Endometrial microvascular endothelial cells (primary cell): ENCODE measurements around a stretch of chr7.

DNA sequence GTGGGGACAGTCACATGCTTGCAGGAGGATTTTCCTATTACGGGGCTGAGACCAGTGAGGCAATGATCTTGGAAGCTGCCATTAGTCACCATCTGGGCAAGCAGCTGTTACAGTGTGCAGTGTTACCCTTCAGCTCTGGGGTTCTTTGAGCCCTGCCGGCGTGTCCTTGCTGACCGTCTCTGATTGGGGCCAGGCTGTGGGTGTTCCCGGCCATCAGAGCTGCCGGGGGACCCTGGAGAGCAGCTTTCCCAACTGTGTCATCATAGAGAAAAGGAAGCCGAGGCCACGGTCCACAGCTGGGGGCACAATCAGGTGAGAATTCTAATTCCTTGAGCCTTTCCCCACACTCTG is 126.8 kb upstream of the FAM20C start:
- RAMPAGE, long total RNA = no peak

GRCh38 chr7:115395-115921 is 76.9 kb upstream of the FAM20C start:
- RAMPAGE, long total RNA = no peak

DNA sequence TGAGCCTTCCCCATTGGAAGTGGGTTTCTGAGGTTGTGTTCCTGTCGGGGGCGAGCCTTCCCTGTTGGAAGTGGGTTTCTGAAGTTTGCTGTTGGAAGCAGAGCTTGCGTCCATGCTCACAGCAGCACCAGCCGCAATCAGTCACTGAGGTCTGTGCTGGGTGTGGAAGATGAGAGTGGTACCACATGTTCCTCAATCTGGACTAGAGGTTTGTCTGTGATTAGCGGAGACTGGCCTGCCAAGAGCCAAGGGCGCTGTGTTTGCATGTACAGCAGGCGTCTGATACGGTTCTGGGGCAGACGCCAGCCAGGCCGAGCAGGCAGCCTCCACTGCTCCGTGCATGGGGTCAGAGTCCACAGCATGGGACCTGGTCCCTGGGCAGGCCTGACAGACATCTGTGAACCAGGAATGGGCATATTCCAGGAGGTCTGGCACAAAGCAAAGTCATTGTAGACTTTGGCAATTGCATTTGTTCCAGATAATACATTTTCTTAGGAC is 50.2 kb upstream of the FAM20C start:
- RAMPAGE, long total RNA = no peak

GRCh38 chr7:201955-202529 is 9.7 kb downstream of the FAM20C start:
- RAMPAGE, long total RNA = no peak

DNA sequence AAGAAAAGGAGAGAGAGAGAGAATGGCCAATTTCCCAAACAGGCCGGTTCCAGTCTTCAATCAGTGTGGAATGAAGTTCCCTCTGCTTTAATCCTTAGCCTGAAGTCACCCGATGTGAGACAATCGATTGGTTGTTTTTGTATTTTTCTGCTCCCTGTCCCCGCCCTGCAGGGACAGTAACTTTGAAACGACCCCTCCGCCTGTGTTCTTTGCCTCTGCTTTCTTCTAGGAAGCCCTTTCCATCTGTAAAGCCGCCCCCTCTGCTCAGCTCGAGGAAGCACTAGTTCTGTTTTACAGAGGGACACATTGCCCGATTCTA is 33.4 kb downstream of the FOXL3 start:
- RAMPAGE, long total RNA = no peak

DNA sequence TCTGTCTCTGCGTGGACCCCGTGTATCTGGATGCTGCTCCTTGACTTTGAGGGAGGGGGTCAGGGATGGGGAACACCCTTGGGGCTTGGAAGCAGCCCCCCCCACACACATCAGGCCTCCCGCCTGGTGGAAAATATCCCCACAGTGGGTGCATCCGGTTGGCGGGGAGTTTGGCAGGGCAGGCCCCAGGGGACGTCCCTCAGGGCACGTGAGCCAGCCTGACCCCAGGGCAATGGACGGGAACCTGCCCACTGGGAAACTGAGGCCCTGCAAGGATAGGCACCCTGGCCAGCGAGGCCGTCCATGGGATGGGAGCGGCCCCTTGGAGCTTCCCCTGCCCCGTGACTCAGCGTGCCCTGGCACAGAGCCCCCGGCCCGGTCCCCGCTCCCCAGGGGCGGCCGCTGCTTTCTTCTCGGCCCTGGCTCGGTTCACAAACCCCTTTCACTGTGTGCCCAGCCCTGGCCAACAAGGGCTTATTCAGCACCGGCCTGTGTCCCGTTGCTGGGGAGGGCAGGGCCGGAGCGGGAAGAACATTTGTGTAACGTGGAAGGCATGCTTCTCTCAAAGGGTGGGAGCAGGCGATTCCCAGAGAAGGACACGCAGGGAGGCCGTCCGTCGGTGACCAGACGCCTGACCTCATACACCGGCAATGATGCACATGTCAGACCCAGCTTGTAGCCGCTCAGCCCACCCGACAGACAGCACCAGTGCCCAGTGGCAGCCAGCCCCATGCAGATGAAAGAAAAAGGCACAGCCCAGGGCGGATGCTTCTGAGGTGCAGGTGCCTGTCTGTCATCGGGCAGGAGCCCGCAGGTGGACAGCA is 94.6 kb downstream of the PDGFA start:
- RAMPAGE, long total RNA = no peak

DNA sequence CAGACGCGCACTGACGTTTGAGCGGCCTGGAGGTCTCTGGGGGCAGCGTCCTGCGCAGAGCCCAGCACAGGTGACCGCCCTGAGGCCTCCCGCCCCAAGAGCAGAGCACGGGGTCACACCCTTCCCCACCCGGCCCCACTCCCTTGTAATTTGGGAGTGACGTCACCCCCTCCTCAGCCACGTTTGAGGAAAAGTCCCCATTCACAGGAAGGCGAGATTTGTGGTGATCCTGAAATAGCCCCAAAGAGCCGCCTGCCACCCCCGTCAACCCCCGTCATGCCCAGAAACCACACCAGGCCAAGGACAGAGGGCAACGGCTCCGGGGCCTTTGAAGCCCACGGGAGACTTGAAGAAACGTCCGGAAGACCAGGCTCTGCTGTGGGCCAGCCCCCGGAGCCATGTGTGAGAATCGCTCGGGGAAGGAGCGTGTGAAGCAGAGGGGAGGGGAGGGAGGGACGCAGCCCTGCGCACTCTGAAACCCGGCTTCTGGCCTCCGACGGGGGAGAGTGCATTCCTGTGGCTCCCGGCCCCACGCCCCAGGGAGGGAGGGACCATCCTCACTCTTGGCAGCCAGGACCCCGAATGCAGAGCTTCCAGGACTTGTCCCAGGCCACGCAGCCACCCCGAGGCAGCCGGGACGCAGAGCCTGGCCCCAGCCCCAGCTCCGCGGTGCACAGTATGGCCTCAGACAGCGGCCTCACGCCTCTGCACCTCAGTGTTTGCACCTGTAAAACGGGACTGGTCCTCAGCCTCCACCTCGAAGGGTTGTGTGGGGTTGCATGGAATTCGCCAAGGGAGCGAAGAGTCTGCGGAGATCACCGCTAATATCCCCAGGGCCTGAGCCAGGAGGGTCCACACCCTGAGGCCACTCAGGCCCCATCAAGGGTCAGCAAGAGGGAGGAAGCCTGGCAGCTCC is 67.5 kb downstream of the PDGFA start:
- RAMPAGE, long total RNA = no peak

- RAMPAGE, long total RNA = no peak
Measured at GRCh38 chr7:503549-504179, 16.0 kb downstream of the PDGFA start.

DNA sequence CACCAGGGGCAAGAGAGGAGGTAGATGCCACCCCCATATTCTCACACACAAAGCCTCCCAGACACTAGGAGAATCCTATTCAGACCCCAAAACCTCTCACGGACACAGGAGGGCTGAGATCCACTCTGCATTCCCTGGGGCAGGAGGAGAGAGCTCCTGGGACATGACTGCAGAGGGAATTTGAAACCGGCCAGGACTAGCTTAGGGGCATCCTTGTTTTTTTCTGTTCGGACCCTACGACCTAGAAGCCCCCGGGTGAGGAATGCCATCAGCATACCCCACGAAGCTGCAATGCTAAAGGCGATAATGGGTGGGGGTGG is 4.1 kb downstream of the PDGFA start:
- RAMPAGE, long total RNA = no peak

DNA sequence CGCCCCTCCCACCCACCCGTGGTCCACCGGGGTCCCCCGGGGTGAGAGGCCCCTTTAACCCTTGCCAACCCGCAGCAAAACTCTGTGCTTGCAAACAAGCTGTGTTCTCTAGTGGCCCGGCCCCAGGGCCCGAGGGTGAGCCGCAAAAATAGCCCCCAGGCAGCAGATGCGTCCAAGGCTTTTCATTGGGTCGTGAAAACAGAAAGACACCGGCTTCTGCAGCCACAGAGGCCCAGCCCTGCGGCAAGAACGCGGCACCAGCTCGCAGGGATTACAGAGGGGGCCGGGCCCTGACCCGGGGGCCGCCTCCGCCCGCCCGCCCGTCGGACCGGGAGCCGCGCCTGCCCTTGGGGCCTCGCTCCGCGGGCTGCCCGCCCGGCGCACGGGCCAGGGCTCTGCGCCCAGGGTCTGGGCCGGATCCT is 3.0 kb downstream of the PDGFA start:
- RAMPAGE, long total RNA = no peak

- RAMPAGE, long total RNA = no peak
Measured at GRCh38 chr7:621780-622254, 102.2 kb upstream of the PDGFA start.

DNA sequence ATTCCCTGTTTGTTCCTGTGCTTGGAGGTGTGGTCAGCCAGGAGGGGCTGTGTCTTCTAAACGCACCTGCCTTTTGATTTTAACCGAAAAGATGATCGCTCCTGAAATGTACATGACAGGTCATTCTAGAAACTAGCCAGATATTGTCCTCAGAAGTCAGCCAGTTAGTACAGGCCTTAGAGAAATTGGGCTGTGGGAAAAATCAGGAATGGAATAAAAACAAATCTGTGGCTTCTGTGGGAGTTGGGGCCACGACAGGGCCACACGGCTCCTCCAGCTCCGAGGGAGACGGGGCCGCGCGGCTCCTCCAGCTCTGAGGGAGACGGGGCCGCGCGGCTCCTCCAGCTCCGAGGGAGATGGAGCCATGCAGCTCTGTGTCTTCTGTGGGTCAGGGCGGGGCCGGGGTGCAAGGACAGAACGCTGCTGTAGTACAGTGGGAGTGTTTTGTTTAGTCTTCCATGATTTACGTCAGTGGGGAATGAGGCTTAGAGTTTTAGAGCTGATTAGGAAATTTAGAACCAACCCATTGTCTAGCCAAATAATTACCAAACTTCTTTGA is 32.8 kb upstream of the PRKAR1B start:
- RAMPAGE, long total RNA = no peak

GRCh38 chr7:882617-883815 is 6.7 kb downstream of the GET4 start:
- RAMPAGE, long total RNA = no peak

- RAMPAGE, long total RNA = no peak
Measured at GRCh38 chr7:885149-885981, 9.0 kb downstream of the GET4 start.

DNA sequence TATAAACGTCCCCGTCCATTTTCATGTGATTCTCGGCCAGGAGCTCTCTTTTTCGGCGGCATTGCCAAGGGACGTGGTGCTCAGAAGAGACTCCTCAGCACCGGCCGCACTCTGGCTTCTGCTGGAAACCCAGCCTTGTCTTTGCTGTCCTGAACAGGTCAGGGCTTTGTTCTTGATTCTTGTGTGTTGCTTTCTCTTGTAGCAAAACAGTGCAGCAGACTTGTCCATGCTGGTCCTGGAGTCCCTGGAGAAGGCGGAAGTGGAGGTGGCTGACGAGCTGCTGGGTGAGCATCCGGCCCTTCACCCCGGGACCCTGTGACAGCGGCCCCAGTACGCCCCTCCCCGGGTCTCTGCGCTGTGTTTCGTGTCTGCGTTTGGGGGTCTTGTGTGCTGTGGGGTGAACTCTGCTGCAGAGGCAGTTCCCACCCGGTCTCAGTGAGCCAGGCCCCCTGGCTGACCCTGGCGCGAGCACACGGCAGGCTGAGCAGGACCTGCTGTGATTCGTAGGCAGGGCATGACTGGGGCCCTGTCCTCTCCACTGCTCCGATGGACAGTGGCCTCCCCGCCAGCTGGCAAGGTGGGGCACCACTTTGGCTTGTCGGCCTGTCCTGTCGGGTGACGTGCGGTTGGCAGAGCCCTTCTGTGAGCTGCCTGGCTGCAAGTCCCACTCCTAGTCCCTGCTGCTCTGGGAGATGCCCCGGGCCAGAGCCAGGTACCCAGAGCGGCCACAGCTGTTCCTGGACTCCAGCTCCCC is 10.2 kb downstream of the GET4 start:
- RAMPAGE, long total RNA = no peak

- RAMPAGE, long total RNA = no peak
Measured at GRCh38 chr7:920390-921320, 33.8 kb downstream of the ADAP1 start.

- RAMPAGE, long total RNA = no peak
Measured at GRCh38 chr7:928422-929105, 25.9 kb downstream of the ADAP1 start.

DNA sequence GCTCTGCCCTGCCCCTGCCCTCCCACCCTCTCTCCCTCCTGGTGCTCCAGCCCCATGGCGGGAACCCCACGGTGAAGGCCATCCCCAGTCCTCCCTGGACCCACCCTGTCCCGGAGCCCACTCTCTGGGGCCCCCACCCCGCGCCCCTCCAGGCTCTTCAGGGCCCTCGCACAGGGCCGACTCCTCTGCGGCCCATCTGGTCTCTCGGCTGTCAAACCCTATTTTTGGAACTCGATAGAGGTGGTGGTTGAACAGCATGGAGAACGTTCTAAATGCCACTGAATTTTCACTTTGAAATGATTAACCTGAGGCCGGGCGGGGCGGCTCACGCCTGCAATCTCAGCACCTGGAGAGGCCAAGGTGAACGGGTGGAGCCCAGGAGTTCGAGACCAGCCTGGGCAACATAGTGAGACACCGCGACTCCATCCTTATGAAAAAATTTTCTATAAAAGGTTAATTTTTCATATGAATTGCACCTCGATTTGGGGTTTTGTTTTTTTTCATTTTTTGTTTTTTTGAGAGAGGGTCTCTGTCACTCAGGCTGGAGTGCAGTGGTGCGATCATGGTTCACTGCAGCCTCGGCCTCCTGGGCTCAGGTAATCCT is 7.8 kb downstream of the ADAP1 start:
- RAMPAGE, long total RNA = no peak

DNA sequence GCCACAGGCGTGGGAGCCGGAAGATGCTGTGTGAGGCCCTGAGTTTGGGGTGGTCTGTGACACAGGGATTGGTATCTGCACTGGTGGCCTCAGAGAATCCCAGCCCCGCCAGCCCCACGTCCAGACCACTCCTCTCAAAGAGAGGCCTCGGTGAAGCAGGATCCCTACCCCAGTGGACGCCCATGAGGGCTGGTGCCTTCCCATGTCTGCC is 8.1 kb upstream of the ADAP1 start:
- RAMPAGE, long total RNA = no peak

GRCh38 chr7:963464-963867 is 9.0 kb upstream of the ADAP1 start:
- RAMPAGE, long total RNA = no peak